Temporal lobe (tissue), 2 donors: ENCODE data around the genes PTK6 and UCKL1.

- RAMPAGE, long total RNA, result no peak
Observed at GRCh38 chr20:63432592-63432992, 39.9 kb downstream of the KCNQ2 start.

- RAMPAGE, long total RNA, result no peak
Observed at GRCh38 chr20:63471035-63472128, 1.1 kb downstream of the KCNQ2 start.

GRCh38 chr20:63488060-63488825 is 10.6 kb downstream of the EEF1A2 start:
- RAMPAGE, long total RNA, result no peak

GRCh38 chr20:63522479-63522830 is 1.9 kb downstream of the PPDPF start:
- RAMPAGE, long total RNA, result no peak

DNA sequence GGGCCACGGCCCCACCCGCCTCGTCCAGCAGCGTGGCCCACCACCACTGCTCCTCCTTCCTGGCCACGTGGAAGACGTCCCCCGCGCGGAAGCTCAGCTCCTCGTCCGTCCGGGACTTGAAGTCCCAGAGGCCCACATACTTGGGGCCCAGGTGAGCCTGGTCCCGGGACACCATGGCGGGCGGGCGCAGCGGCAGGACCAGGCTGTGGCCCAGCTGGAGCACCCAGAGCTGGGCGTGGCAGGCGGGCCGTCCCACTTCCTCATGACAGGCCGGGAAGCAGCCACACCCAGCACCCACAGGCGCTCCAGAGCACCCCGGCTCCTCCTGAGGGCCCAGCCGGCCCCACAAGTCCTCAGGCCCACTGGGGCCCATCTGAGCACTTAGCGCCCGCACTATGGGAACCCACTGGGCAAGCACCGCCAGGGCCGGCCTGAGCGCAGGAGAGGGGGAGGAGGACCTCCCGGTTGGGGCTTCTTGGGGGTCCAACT is at the start of gene PTK6:
PTK6 (minus strand) TSS at position 237 of the 489 bp plus-strand sequence.
- RAMPAGE, long total RNA, result no peak

DNA sequence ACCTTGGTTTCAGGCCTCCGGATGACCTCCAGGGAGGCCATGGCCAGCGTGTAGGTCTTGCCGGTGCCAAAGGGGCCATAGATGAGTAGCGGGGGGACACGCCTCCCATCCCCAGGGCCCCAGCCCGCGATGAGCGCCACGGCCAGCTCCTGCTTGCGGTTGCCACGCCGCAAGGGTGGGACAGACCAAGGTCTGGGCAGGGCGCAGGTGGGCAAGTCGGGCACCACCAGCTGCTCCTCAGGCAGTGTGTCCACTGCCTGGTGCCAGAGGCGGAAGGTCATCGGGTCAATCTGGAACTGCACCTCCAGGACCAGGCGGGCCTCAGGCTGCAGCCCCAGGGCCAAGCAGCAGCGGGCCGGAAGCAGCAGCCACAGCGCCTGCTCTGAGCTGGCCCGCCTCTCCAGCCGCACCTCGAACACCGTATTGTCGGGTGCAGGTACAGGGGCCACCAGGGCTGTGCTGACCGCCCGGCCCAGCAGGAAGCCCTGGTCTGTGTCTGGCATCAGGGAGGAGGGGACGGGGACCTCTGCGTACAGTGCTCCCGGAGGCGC is 5.6 kb downstream of the HELZ2 start:
- RAMPAGE, long total RNA, result no peak

DNA sequence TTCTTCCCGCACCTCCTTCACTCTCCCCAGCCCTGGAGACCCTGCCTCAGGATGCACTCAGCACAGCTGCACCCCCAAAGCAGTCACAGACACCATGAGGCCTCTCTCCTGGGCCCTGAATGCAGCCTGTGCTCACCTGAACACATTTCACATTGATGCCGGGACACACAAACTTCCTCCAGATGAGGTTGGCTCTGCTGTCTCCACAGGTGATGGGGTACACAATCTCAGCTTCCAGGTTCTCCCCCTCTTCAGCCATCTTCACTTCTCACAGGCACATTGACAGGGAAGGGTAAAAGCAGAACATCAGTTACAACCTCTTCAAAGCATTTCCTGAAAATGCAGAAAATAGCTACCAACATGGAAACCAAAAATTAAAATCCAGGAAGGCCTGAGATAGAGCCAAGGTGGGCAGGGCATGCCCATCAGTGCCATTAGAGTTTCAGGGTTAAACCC is 24.0 kb downstream of the GMEB2 start:
- RAMPAGE, long total RNA, result no peak

DNA sequence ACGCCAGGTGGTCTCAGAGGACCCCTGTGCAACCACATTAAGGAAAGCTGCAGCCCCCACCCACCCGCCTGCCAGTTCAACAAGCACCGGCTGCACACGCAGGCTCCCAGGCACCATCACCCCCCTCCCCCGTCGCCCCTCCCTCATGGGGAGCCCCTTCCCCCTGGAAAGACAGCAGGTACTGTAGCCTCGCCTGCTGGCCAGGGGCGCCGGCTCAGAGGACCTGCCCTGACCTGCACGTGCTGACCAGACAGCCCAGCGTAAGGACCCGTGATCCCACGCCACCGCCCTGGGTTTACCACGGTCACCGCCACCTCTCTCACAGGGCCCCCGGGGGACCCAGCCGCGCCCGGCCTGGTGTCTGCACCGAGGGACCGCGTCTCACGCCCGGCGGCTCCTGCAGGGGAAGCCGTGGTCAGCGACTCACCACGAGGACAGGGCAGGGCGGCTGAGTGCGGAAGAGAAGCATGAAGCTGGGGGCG is 12.4 kb downstream of the STMN3 start:
- RAMPAGE, long total RNA, result no peak

- RAMPAGE, long total RNA, result no peak
Observed at GRCh38 chr20:63652043-63652956, 924 bp downstream of the STMN3 start.

GRCh38 chr20:63656994-63658079 is 775 bp upstream of the RTEL1 start:
- RAMPAGE, long total RNA, result no peak

- RAMPAGE, long total RNA, result no peak
Observed at GRCh38 chr20:63661012-63662094, 3.2 kb downstream of the RTEL1 start.

GRCh38 chr20:63689398-63690683 is 6.6 kb upstream of the TNFRSF6B start:
- RAMPAGE, long total RNA, result no peak

GRCh38 chr20:63752751-63753291 is 13.2 kb downstream of the SLC2A4RG start:
- RAMPAGE, long total RNA, result no peak

GRCh38 chr20:63789899-63791017 is 40.8 kb downstream of the ZBTB46 start:
- RAMPAGE, long total RNA, result no peak

- RAMPAGE, long total RNA, result no peak
Observed at GRCh38 chr20:63791651-63792148, 39.4 kb downstream of the ZBTB46 start.

GRCh38 chr20:63828429-63829208 is 2.4 kb downstream of the ZBTB46 start:
- RAMPAGE, long total RNA, result no peak

DNA sequence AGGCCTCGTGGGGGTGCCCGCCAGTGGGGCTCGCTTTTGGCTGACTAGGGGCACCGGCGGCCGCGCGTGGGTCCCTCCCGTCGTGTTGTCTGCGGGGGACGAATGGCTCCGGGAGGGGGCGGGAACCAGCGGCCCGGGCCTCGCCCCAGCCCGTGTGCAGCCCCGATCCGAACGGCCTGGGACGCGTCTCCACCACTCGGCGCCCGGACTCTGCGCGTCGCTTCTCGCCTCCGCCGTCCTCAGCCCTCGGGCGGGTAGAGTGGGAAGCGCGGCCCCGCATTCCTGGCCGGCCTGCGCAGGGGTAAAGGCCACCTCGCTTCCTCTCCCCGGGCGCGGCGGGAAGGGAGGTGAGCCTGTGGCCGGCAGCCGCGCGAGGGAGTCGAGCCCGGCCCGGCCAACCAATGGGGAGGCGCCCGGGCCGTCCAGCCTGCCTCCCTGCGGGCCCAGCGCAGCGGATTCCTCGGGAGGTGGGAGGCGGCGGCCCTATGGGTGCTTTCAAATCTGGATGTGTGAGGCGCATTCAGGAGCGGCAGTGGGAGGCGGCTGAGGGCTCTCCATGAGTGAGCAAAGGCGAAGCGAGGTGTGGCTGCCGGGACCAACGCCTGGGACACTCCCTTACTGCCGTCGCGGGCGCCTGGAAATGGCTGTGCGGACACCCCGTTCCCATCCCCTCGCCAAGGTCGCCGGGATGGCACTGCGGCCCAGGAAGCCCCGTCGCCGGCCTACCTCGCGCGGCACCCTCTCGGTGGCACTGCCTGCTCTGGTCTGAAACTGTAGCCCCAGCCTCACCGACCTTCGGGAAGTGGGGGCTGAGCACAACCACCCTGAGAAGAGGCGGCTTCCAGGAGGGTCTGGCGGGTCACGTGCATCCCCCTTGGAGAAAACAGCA is 1.2 kb upstream of the ZBTB46 start:
- RAMPAGE, long total RNA, result no peak

GRCh38 chr20:63878151-63878761 is 13.2 kb downstream of the TPD52L2 start:
- RAMPAGE, long total RNA, result no peak

- RAMPAGE, long total RNA, result start-site peak on the minus strand at chr20:63956398-63956410, 134 and 154 reads in 2 replicates
Observed at GRCh38 chr20:63956186-63956552, at the start of gene UCKL1. UCKL1 (minus strand) TSS chr20:63956416.

DNA sequence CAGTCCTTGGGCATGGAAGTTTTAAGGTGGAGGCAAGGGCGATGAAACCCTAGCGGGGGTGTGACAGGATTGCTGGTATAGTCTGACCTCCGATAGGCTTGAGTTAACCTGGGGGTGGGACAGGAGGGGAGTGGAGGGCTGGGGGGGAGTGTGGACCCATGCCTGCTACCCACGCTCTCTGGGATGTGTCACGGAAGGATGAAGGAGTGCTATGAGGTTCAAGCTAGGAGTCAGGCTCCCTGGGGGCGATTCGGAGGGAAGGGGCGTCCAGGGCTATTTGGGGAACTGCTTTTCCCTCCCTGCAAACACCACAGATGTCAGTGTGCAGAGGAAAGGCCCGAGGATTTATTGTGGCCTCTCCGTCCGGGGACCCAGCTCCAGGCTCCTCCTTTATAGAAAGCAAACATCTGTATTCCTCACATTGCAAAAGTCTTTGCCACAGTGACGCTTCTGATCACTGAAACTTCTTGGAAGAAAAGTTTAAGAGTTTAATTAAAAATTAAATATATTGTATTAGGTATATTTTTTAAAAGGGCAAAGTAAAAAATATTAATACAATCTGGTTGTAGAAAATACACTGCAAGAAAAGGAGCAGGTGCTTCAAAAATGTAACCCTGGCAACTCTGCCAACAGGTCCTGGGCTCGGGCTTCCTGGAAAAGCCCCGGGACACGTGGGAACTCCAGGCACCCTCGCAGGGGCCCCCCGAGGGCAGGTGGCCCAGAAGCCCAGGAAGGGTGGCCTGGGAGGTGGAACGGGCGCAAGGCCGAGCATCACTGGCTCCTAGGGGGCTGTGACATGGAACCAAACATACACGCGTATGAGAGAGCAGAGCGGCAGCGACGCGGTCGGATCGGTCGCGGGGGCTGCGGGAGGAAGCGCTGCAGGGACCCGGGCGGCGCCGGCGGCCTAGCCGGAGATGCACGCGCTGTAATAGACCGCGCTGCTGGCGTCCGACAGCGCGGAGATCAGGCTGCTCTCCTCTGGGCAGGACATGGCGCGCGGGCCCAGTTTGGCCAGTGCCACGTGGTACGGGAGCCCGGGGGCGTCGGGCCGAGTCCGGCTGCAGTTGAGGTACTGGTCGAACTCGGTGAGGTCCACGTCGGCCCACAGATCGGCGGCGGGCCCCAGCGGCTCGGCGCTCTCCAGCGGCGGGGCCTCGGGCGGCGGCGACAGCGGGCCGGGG is 1.8 kb downstream of the SOX18 start:
- RAMPAGE, long total RNA, result no peak